Breast epithelium (tissue), 2 donors: Measurements from ENCODE around the genes GBP3 and EVI5.

- PRO-cap, result no peak
- RAMPAGE, long total RNA, 2 experiments, result no peak in any of the 2 experiments
Observed at GRCh38 chr1:88833630-88834349, 57.6 kb downstream of the GTF2B start.

- PRO-cap, result no peak
- RAMPAGE, long total RNA, 2 experiments, result no peak in any of the 2 experiments
Observed at GRCh38 chr1:88958114-88958810, 34.2 kb downstream of the KYAT3 start.

DNA sequence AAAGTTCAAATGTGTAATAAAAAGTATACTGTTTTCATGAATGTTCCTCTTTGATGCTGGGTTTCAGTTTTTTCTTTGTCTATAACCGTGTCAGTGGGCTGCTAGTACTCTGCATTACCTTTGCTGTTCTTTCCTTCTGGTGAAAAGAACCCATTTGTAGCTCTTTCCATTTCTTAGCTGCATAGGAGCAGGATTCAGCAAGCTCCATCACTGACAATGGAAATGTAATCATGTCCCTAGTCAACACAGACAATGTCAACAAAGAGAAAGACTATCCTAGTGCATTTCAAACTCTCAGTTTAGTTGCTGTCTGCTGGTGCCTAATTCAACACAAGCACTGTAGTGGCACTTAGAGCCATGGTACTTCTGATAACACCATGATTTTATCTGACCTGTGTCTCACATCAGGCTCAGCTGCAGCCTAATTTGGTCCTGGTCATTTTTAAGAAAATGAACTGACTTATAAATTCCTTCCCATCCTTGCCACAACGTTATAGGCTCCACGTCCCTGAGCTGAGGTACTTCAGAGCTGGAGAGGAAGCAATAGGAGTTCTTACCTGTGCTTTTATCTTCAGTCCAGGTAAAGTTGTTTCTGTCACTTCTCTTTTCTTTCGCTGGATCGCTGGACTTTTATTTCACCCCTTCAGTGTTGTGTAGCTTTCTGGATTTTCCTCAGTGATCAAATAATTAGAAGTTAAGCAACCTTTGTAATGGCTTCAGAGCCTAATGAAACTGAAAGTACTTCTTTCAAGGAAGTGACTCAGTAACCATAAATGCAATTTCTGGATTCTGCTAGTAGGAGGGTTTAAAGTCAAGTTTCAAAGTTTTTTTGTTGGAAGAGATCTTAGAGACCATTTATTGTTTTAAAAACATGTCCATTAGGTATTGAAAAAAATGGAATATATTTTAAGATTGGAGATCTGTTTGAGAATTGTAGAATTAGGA is at the start of gene GBP3:
GBP3 (minus strand) TSS at position 740 of the 945 bp plus-strand sequence.
- PRO-cap, result no peak
- RAMPAGE, long total RNA, 2 experiments, result start-site peak on the plus strand in 1 of 2 experiments, centred at position 306 of the sequence, 9 reads per replicate

GRCh38 chr1:89200667-89200980 is 1.9 kb upstream of the GBP4 start:
- PRO-cap, result no peak
- RAMPAGE, long total RNA, 2 experiments, result no peak in any of the 2 experiments

DNA sequence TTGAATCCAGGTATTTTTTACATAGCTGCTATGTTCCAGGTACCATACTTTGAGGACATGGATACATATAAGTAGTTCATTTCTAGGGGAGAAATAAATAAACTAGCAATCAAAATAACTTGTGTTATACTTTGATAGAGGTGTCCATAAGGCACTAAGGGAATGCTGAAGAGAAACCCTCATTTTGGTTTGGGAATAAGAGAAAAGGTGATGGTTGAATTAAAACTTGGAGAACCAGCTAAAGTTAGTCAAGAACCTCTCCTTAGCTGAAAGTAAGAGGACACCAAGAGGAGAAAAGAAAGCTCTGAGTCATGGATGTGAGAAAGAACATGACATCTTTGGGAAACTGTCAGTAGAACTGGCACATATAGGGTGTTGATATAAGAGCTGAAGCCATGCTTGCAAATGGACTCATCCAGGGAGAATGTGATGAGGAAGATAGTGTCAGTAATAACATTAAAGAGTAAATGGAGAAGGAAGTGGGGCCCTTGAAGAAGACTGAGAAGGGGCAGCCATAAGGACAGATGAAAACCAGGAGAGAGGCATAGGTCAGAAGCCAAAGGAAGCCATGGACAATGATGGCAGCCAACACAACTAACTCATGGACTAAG is 54.3 kb downstream of the LRRC8C start:
- PRO-cap, result no peak
- RAMPAGE, long total RNA, 2 experiments, result no peak in any of the 2 experiments

GRCh38 chr1:89762648-89763297 is 58.1 kb upstream of the LRRC8D start:
- PRO-cap, result no peak
- RAMPAGE, long total RNA, 2 experiments, result no peak in any of the 2 experiments

- PRO-cap, result no peak
- RAMPAGE, long total RNA, 2 experiments, result no peak in any of the 2 experiments
Observed at GRCh38 chr1:89852663-89853458, 32.0 kb downstream of the LRRC8D start.

- PRO-cap, result no peak
- RAMPAGE, long total RNA, 2 experiments, result no peak in any of the 2 experiments
Observed at GRCh38 chr1:90027298-90027747, 32.4 kb downstream of the ZNF326 start.

- PRO-cap, result no peak
- RAMPAGE, long total RNA, 2 experiments, result no peak in any of the 2 experiments
Observed at GRCh38 chr1:91014455-91015493, 7.1 kb downstream of the ZNF644 start.

- PRO-cap, result no peak
- RAMPAGE, long total RNA, 2 experiments, result no peak in any of the 2 experiments
Observed at GRCh38 chr1:91751127-91751916, 134.6 kb downstream of the TGFBR3 start.

- PRO-cap, result no peak
- RAMPAGE, long total RNA, 2 experiments, result no peak in any of the 2 experiments
Observed at GRCh38 chr1:91803738-91804198, 82.2 kb downstream of the TGFBR3 start.

DNA sequence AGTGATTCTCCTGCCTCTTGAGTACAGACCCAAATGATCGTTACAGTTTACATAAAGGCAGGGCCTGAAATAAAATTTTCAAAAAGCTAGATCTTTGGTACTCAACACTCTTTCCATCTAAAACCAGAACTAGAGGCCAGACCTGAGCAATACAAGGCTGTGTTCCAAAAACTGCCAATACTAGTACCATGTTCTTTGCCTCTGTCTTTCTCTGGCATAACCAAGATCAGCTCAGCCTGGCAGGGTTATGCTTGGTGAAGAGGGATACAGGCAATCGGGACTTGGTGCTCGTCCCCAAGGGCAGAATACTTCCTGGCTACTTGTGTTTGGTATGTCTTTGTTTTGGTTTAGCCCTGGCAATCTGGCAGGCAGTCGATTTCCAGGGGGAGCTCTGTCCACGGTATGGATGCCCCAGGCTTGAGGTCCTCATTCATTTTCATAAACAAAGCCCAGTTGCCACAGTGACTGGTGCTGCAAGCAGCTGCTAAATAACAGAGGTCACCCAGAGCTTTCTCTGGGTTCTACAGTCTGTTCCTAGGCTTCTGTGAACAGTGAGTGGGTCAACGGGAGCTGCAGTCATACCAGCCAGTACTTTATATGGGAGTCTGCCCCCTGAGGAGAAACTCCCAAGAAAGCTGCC is 55.8 kb downstream of the TGFBR3 start:
- PRO-cap, result no peak
- RAMPAGE, long total RNA, 2 experiments, result no peak in any of the 2 experiments

DNA sequence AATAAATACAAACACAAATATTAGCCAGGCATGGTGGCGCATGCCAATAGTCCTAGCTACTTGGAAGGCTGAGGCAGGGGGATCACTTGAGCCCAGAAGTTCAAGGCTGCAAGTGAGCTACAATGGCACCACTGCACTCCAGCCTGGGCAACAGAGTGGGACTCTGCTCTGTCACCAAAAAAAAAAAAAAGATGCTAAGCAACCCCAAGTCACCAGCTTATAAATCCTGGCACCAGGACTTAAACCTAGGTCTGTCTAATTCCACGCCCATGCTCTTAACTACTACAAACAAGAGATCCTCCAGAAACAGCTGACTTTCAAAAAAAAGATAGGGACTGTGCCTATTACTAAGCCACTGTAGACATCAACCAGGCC is 15.1 kb downstream of the TGFBR3 start:
- PRO-cap, result no peak
- RAMPAGE, long total RNA, 2 experiments, result no peak in any of the 2 experiments

GRCh38 chr1:92317644-92318232 is 18.9 kb downstream of the RPAP2 start:
- PRO-cap, result no peak
- RAMPAGE, long total RNA, 2 experiments, result no peak in any of the 2 experiments

- PRO-cap, result no peak
- RAMPAGE, long total RNA, 2 experiments, result no peak in any of the 2 experiments
Observed at GRCh38 chr1:92485612-92485784, 1.2 kb downstream of the GFI1 start.

DNA sequence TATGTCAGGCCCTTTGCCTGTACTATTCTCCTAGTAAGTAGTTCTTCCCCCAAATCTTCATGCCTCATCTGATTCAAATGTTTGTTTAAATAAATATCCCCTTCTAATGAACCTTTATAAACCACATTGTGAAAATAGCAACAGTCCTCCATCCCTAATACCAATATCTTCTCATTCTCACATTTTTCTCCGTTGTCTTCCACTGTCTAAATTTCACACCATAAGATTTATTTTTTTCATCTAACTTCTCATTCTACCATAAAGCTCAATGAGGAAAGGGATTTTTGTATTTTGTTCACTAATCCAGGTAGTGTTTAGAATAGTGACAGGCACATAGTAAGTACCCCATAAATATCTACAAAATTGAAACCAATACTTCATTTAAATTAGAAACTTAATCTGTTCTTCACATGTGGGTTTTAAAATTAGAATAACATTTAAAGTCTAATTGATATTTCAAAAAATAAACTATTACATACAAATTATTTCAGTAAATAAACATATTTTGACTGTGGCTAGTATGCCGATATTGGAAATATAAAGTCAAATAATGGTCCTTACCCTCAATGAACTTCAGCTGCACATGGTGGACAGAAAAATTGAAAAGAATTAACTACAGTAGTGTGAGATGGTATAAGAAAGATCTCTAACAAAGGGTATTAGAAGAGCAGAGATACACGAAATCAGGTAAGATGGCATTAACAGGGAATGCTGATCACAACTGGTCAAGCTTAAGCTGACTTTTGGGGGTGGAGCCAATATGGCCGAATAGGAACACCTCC is 101.9 kb upstream of the GFI1 start:
- PRO-cap, result no peak
- RAMPAGE, long total RNA, 2 experiments, result no peak in any of the 2 experiments

GRCh38 chr1:92784495-92785238 is at the start of gene EVI5:
Gene EVI5 (minus strand): TSS chr1:92785108.
- PRO-cap, result bidirectional peak, plus-strand start at chr1:92784871, minus-strand start at chr1:92784758; bidirectional peak, plus-strand start at chr1:92785368, minus-strand start at chr1:92785108
- RAMPAGE, long total RNA, 2 experiments, result start-site peak on the minus strand in 1 of 2 experiments, at chr1:92784694-92785103 at its widest, 27 to 356 reads per replicate

GRCh38 chr1:92817346-92817704 is 14.5 kb upstream of the RPL5 start:
- PRO-cap, result no peak
- RAMPAGE, long total RNA, 2 experiments, result no peak in any of the 2 experiments

DNA sequence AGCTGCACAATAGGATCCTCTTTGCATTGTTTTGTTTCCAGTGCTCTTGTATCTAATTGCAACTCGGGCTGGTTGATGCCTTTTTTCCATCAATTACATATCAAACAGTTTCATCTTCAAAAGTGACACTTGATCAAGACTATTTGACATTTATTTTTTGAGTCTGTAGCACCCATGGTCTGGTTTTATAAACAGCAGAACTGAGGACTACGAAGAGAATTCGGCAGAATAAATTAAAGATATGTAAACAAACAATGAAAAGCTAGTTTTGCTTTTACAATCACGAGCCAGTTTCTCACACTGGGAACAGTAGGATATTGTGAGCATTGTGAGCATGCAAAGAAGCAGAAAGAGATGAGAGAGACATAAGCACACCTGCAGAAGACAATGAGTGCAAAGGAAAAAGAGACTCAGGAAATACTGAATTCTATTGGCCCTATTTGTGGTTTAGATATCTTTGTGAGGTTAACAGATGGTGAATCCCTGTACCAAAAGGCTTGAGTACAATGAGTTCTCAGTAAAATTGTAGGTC is 45.3 kb downstream of the RPL5 start:
- PRO-cap, result no peak
- RAMPAGE, long total RNA, 2 experiments, result no peak in any of the 2 experiments

GRCh38 chr1:92956977-92957585 is 4.2 kb downstream of the DIPK1A start:
- PRO-cap, result no peak
- RAMPAGE, long total RNA, 2 experiments, result no peak in any of the 2 experiments